Left lobe of liver (tissue), 1 donor: ENCODE data around the genes L1TD1 and USP1.

DNA sequence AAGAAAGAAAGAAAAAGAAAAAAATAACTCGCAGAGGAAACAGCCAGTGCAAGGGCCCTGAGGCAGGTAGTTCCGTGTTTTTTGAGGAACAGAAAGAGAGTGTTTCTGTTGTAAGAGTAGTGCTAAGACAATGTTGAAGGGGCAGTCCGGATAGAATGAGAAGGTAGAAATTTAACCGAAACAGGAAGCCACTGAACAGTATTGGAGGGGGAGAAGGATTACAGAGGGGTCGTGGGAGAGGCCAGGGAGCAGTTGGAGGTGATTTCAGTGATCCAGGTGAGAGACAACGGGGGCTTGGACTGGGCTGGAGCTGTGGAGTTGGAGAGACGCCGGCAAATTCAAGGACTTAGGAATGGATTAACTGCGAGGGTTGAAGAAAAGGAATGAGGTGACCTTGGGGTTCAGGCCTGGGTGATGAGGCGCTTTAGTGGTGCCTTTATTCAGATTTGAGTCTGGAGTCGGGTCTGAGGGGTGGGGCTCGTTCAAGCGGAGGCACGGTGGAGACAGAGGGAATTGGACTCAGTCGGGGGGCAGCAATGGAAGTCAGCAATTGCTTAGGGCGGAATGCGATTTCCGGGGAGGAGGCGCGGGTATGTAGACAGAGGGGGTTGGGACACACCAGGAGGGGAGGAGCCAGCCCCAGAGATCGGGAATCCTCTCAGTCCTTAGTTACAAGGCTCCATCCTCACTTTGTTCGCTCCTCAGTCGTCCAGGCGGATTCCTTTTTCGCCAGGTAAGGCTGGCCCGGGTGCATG, at the start of gene L1TD1:
Gene L1TD1, plus strand, starts transcription at position 661 of the 755 bp plus-strand sequence.
- PRO-cap = no peak

- PRO-cap = no peak
These were observed 902 bp downstream of the KANK4 start for GRCh38 chr1:62318322-62318741.

- PRO-cap = bidirectional peak, plus-strand start at chr1:62436671, minus-strand start at chr1:62436481
These were observed at the start of gene USP1 for GRCh38 chr1:62436589-62437492. Gene USP1, plus strand, starts transcription at chr1:62437049.

- PRO-cap = no peak
These were observed 6.2 kb downstream of the USP1 start for GRCh38 chr1:62443021-62443516.

DNA sequence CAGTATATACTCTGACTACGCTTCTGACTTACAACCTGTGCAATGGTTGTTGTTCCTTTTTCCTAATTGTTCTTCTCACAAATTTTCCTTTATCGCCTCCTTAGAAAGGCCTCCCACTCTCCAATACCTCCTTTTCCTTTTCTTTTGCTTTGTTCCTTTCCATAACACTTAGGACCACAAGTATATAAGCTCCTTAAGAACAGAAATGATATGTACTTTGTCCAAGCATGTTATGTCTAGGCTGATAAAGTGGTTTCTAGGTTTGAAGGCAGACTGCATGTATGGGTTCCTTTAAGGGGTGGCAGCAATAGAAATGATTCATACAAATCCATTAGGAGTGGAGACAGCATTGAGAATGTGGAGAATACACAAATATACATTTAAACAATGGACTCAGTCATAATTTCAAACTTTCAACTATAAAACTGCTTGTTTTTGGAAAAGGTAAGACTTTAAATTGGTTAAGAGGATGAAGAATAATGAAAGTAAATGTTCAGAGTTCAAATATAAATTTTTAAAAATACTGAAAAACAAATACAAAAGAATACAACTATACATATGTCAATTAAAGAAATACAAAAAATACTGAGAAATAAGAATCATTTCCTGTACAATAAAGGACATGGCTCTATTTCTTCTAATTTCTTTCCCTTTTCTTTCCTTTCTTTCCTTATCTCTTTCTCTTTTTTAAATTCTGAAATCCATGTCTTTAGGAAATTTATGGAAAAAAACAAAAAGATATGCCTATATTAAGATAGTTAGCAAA, 74.4 kb downstream of the USP1 start:
- PRO-cap = no peak

- PRO-cap = bidirectional peak, plus-strand start at chr1:62609176, minus-strand start at chr1:62609050
These were observed 11.6 kb downstream of the ANGPTL3 start for GRCh38 chr1:62608911-62609358.

GRCh38 chr1:62800813-62801138, 16.8 kb downstream of the ATG4C start:
- PRO-cap = no peak

DNA sequence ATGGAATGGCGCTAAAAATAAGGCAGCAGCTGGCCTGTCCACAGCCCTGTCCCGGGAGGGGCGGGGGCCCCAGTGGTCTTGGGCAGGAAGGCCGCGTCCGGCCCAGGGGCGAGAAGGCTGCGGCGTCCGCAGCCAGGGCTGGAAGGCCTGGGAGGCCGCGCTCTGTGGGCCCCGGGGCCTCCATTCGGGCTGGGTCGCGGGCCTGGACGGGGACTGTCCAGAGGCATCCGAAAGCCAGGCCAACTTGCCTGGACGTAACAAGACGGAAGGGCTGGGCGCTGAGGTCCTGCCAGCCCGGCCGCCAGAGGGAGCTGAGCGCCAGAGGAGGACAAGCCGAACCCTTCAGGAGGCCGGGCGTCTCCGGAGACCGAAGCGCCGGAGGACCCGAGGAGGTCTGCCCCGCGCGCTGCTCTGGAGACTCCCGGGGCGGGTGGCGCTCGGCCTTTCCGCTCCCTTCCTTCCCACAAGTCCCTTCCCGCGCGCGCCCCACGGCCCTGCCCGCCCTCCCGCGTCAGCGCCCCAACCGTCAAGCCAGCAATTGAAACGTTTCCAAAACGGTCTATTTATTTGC, 5.5 kb upstream of the FOXD3 start:
- PRO-cap = no peak

DNA sequence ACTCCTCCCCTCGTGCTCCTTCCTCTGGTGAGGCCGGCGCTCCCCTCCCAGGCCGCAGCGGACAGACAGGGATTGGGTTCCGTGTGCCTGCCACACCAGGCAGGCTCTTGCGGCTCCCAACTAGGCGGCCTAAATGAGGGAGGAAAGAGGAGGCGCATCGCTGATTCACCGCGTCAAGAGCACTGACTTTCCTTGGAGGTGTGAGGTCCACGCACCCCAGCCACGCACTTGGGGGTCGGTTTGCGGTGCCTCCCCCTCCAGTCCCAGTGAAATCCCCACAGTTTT, 1.4 kb upstream of the FOXD3 start:
- PRO-cap = no peak

DNA sequence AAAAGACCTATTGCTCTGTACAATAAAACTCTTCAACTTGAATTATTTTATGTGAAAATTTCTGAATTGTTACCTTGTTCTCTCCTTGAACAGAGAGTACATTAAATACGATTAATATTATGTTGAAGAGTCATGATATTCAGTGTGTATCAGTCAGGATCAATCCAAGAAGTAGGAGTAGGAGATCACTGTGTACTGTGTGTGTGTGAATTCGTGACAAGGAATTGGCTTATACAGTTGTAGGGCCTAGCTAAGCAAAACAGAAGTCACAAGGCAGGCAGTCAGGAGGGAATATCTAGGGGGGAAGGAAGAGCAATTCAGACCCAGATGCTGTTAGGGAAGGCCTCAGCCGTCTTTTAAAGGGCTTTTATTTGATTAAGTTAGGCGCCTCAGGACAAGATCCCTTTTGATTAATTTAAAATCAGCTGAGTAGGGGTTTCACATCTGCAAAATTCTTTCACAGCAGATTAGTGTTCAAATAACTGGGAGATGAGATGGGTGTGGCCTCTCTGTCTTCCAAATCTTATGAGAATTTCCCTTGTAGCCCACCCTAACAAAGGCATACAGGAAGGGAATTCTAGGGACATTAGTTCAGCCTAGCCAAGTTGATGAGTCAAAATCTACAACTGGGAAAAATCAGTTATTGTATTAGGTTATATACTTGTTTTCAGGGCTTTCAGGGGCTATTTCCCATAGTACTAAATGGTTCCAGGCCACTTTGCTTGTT, 47.3 kb downstream of the ALG6 start:
- PRO-cap = no peak

DNA sequence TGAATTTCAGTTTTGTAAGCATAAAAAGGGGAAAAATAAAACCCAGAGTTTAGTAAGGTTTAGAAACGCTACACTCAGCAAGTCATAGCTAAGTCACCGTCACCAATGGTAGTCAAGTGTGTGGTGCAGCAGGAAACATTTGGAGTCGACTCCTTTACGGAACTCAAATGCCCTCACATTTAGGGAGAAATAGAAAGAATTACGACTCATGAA, 519 bp upstream of the PGM1 start:
- PRO-cap = no peak

DNA sequence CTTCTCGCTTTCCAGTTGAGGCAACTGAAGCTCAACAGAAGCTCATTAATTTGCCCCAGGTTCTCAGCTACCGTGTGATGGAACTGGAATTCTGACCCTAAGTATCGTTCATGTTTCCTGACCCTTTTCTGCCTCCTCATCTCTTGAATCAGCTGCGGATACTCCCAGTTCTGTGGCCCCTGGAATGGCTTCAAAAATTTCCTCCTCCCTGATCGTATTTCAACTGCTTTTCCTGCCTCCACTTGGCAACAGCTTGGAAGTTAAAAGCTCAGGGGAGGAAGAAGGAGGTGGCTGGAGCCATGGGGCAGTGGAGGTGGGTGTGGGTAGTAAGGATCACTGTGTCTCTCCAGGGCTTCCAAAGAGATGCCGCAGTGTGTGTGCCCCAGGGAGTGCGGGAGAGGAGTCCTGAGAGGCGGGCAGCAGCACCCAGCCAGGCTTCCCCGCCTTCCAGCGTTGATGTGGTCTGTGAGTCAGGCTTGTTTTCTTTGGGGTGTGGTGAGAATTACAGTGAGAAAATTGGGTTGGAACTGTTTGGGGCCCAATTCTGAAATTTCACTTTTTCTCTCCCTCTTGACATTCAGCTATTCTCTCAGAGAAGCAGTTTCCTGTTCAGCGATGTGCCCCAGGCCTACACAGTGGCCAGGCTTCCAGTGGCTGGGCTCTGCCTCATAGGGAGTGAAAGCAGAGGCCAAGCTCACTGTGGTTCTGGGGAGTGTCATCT, 68.9 kb downstream of the PGM1 start:
- PRO-cap = no peak

DNA sequence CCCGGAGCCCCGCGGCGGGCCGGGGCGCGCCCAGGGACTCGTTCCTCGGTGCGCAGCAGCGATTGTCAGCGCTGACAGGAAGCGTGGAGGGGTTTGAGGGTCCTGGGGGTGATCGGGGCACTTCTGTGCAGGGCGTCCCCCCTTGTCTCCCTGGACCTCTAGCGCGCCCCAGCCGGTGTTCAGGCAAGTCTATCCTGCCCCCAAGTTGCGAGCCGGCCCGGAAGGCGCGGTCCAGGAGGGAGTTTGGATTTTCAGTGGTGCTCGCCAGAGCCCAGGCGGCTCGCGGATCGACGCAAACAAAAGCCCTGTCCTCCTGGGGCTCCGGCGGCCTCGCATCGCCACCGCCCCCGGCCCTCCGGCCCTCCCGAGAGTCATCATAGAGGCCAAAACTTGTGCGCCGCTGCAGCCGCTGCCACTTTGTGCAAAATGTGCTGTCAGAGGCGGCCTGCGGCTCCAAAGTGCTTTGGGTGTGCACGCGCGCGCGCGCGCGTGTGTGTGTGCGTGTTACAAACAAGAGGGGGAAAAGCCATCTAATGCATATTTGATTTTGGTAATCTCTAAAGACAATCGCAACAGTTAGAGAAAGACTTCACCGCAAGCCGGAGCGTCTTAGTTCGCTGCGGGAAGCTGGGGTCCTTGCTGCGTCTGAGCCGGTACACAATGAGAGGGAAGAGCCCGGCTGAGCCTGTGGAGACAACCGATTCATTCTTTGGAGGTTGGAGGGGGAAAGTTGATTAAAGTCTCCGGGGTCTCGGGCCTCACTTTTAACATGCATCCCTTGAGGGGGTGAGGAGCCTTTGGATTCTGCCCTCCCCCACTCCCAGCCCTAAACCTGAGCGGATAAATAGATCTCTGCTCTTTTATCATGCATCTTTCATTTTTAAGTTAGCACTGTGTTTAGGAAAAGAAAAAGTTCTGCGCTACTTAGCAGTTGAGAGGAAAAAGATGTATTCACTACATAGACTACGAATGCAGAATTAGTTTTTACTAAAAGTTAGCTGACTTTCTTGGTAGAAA, 1.2 kb downstream of the ROR1 start:
- PRO-cap = no peak

GRCh38 chr1:64019717-64020371, 183.6 kb upstream of the UBE2U start:
- PRO-cap = no peak

DNA sequence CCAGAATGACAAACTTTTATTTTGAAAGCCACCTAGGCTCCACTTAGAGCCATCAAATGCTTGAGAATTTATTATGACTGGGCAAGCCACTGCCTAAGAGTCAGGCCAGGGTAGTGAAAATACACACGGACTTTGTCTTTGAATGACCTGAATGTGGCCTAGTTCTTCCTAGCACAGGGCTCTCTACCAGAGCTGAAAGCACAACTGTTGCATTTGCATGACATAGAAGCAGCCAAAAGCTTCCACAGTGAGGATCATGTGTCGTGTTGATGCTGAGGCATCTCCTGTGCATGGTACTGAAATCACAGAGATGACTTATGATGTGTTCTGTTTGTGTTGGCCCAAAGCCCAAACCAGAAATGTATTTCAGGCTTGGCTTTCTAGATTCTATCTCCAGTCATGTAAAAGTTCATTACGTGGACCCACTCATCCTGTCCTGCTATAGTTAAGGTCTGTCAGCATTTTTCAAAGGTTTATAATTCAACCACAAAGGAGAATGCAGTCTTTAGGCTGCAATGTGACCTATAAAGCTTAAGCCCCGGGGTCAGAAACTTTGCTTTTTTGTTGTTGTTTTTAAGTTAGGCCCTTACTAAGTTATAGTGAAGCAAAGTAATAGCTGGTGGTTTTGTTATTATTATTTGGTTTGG, 163.9 kb upstream of the UBE2U start:
- PRO-cap = no peak

- PRO-cap = no peak
These were observed 128.8 kb upstream of the CACHD1 start for GRCh38 chr1:64341081-64341624.

- PRO-cap = no peak
These were observed 136.4 kb downstream of the CACHD1 start for GRCh38 chr1:64606243-64606867.

DNA sequence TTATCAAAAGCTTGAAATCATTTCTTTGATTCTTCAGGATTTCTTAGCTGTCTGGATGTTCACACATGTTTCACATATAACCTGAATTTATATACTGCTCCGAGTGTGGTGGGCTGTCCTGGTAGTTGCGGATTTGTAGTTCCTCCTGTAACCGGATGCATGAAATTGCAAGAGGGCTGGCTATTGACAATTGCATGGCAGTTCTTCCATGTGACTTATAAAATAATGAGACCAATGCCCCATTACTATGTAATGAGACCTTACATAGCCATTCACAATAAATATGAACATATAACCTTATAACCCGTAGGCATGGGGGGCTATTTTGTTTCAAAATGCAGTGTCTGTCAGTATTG, 1.4 kb downstream of the RAVER2 start:
- PRO-cap = no peak

DNA sequence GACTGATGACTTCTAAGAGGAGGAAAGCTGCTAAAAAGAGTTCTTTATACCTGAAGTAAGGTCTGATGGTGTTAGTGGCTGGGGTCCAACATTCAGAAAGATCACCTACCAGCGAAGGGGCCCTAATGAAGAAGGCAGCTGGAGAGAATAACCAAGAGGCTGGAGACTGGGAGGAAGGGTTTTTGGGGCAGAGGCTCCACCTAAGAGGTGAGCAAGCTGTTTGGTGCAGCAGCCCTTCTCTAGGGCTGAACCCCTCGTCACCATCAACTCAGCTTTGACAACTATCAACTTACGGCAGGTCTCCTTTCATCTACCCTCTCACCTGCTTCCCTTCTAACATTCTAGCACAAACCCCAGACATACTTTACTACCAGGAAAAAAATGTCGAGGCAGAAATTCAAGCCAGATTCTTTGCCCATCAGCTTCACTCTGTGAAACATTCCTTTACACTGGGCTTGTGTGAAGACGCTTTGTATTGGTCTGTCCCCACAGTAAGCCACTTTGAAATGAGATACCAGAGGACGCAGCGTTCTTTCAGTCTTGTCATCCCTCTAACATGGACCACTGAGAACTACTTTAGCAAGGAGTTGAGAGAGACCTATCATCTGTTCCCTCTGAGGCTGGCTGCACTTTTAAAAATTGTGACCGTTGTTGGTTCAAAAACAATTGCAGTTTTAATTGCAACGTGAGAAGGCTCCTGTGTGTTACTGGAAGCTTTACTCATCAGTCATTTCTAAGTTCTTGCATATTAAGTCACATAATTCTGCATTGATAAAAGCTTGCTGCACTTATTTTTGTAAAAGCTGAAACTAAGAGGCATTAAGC, 84.7 kb downstream of the RAVER2 start:
- PRO-cap = no peak

DNA sequence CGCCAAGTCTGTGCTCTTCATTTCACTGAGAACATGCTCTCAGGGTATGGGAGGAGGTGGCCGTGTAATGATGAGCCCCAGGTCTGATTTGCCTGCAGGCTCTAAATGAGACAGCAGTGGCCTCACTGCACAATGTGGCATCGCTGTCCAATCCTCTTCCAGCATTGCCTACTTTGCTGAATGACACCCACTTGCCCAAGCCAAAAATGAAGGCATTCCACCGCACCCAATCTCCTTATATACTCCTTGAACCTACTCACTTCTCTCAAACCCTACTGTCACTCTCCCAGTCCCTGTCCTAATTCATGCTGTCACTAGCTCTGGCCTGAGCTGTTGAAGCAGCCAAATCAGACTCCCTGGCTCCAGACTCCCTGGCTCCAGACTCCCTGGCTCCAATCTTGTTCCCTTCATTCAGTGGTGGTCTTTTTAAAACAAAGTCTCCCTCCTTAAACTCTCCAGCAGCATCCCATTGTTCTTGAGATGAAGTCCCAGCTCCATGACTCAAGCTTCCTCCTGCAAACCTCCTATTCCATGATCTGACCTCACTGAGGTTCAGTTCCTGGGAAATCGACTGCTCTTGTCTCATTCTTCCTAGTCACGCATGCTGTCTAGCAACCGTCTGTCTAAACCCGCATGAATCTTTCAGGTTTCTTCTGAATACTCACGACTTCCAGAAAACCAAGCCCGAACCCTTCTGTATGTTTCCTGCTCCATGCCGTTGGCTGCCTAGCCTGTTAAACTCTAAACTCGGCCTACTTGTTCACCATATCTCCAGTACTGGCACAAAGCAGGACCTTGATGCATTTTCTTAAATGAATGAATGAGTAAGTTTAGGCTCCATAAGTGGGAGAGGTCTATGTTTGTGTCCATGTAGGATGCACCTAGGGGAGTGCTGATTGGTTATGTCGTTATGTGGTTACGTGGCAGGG, 91.8 kb downstream of the RAVER2 start:
- PRO-cap = no peak